Sternocleidomastoid (tissue), 1 donor: ENCODE results near the genes H1-5, H3C11 and ZSCAN16.

DNA sequence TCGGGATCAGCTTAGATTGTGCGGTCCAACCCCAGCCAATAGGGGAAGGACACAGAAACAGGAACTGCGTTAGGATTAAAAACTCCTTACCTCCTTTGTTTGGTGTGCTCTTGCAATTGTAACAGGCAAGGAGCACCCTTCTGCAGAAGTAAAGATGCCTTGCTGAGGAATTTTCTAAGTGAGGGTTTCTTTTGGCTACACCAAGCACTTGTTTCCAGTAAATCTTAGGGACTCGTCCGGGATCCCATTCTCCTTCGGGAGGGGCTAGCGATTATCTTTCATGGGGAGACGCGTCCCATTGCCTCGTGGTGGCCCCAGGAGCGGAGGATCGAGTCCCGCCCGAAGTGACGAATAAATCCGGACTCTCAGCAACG, 31.3 kb downstream of the H2AC12 start:
- PRO-cap, result no peak

DNA sequence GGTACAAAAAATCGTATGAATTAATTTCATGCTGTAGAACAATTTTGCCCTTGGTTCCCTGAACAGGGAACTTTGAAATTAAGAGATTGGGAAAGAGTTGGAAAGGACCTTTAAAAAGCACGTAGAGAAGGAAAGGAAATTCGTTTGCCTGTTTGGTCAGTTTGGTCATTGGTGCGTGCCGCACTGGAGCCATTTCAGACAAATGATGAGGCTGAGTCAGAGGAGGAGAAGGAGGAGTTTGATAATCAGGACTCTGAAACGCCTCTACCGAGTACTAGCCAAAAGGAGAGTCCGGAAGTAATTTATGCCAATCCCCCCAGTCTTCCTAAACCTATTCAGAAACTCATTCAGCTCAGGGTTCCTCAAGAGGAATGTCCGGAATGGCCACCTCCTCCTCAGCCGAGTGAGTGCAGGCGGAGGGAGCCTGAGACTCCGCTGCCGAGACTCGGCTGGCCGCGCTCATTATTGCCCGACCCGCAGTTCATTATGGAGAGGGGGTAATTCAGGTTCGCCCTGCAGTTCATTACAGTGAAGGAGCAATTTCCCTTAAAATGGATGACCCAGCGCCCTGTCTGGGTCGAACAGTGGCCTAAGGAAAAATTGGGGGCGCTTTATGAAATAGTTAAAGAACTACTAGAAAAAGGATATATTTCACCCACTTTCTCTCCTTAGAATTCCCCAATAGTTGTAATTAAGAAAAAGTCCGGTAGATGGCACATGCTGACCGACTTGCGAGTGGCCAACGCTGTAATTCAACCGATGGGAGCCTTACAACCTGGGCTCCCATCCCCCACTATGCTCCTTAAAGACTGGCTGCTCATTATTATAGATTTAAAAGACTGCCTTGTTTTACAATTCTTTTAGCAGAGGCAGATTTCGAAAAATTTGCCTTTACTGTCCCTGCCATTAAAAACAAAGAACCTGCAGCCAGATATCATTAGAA, 41.7 kb downstream of the H2AC12 start:
- PRO-cap, result bidirectional peak, plus-strand start at position 365 of the sequence, minus-strand start at position 195 of the sequence

DNA sequence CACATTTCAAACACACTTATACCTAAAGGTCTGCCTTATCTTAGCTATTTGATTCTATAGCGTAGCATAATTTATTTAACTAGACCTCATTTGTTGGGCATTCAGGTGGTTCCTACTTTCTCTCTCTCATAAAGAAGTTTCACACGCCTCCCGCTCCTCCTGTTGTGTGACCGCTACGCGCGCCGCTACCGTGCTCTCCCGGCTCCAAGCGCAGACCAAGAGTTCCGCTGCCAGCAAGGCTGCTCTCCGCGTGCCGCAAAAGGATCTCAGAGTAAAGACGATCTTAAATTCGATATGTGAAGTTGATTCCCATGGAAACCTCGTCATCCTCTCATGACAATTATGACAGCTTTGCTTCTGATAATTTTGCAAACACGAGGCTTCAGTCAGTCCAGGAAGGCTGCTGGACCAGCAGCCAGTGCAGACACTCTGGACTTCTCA, 20.4 kb downstream of the PRSS16 start:
- PRO-cap, result unidirectional peak, plus-strand start at position 242 of the sequence

DNA sequence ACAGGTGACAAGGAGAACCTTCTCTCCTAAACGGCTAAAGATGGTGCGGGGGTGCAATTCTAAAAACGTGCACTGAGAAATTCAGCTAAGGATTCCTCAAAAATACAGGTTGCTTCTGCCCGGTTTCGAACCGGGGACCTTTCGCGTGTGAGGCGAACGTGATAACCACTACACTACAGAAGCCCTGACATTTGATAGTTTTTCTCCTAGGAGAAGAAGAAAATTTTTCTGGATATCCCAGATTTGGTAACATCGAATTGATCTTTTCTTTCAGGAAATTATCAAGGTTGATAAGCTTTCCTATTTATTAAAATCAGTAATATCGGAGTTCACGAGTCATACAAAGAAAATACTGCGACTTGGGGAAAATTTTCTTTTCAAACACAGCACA, 31.9 kb downstream of the POM121L2 start:
- PRO-cap, result no peak

GRCh38 chr6:27287948-27288898, 23.9 kb downstream of the POM121L2 start:
- PRO-cap, result no peak

DNA sequence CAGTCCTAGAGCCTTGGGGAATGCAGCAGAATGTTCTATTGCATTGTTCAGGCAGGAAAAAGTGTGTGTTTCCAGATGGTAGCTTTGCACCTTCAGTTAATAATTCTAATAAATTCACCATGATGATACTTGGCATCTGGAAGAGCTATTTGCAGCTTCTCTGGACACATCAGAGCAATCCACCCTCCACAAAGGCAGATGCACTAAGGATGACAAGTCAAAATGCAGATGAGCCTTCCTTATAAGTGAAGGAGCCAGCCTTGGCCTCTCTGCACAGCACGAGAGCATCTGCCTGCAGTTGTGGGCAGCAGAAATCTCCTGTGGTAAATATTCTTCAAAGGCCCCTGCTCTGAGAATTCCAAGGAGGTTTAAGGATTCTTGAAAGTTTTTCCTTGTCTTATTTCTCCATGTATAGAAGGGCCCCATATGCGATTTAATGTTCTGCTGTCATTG, 6.9 kb upstream of the POM121L2 start:
- PRO-cap, result no peak

- PRO-cap, result no peak
Measured at GRCh38 chr6:27358925-27359635, 29.5 kb upstream of the ZNF391 start.

DNA sequence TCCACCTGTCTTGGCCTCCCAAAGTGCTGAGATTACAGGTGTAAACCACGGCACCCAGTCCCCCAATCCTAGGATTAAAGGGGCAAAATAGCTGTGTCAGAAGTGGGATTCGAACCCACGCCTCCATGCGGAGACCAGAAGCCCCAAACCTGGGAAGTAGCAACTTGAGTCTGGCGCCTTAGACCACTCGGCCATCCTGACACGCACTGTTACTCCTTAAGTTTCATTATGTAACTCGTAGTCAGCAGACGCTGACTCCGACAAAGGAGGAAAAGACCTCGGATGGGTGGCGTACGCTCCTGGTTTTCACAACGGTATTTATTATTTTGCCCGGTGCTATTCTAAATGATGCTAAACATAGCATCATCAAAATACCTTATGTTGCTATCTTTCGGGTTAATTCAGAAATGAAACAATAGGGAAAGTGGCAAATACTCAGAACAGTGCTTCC, 129.6 kb upstream of the ZNF184 start:
- PRO-cap, result unidirectional peak, minus-strand start at position 201 of the sequence

DNA sequence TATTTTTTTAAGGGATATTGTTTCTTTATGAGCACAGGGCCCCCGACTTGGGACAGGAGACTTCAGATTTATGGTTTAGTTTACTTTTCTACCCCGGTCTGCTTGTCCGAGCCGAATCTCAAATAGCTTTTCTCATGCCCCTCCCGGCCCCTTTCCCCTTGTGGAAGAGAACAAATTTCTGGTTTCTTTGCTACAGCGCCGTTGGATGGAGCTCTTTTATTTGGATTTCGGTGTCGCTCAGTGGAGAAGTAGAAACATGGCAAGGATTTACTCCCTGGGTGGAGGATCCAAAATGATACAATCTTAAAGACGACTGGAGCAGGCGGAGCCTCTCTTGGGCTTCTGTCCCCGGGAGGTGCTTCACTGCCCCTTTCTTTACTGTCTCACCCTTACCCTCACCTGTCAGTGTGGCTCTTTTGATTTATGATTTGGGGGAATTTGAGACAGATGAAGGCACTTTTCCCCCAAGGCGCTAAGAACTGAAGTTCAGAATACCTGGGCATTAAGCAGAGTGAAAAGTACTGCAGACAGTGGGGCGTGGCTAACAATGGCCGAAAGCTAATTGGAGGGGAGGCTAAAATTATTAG, 144.8 kb upstream of the ZNF184 start:
- PRO-cap, result no peak

GRCh38 chr6:27681057-27681303, 126.7 kb downstream of the H2BC13 start:
- PRO-cap, result no peak

DNA sequence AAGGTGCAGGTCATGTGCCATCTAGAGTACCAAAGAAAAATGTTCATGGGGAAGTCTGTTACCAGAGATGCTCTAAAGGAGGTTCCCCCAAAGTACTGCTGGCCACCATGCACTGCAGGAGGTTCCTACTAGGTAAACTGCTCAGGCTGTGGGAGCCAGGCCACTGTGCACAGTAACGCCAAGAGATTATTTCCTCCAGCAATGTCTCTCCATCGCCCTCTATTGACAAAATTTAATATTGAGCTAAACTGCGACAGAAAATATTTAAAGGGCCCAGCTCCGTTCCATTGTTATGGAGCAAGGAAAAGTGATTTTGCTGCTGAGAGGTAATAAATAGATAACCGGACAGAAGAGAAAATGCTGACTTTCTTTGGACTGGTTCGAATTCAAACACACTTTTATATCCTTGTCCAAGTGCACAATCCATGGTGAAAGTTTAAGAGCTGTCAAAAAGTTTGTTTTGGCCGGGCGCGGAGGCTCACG, 55.5 kb downstream of the H2BC13 start:
- PRO-cap, result no peak

DNA sequence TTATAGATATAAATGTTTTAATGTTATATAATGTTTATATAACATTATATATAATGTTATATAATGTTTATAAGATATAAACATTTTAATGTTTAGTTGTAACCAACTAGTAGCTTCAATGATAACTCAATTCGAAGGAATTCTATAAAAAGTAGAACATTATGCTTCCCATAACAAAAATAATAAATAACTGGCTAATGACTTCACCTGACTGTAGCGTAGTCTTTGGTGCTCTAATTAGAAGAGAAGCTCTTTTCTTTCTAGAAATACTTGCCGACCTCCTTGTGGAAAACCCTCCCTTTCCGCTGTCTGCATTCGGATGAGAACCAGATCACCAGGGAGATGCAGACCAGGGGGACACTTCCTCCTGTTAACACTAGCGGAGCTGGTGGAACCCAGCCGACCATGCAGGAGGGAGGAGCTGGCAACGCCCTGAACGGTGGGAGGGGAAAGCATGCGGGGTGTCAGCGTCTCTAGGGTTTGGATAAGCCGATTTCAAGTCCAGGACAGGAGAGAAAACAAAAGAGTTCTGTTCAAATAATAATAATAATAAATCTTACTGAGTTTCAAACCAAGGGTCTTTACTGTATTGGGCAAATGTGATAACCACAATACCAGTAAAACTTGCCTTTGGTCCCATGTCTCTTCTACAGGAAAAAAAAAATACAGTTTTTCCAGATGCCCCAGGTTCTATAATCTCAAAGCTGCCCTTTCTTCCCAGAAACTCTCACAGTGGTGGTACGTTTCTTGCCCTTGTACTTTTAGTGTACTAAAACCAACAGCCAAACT, 53.7 kb downstream of the H2BC13 start:
- PRO-cap, result no peak

GRCh38 chr6:27791078-27791786, 16.5 kb downstream of the H2BC13 start:
- PRO-cap, result no peak

GRCh38 chr6:27792746-27793419, 14.8 kb downstream of the H2BC13 start:
- PRO-cap, result no peak

DNA sequence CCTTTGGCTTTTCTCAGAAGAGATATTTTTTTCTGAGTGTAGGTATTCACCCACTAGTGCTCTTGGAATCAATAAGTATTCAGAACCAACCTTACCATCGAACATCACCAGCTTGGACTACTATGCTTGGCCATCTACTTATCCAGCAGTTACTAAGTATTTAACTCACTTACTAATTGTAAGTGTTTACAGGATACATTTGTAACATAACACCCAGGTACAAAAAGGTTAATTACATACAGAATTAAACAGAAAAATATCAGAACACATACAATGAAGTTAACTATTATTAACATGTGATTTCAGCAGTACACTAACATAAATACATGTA, 1.4 kb downstream of the H2AC14 start:
- PRO-cap, result no peak

DNA sequence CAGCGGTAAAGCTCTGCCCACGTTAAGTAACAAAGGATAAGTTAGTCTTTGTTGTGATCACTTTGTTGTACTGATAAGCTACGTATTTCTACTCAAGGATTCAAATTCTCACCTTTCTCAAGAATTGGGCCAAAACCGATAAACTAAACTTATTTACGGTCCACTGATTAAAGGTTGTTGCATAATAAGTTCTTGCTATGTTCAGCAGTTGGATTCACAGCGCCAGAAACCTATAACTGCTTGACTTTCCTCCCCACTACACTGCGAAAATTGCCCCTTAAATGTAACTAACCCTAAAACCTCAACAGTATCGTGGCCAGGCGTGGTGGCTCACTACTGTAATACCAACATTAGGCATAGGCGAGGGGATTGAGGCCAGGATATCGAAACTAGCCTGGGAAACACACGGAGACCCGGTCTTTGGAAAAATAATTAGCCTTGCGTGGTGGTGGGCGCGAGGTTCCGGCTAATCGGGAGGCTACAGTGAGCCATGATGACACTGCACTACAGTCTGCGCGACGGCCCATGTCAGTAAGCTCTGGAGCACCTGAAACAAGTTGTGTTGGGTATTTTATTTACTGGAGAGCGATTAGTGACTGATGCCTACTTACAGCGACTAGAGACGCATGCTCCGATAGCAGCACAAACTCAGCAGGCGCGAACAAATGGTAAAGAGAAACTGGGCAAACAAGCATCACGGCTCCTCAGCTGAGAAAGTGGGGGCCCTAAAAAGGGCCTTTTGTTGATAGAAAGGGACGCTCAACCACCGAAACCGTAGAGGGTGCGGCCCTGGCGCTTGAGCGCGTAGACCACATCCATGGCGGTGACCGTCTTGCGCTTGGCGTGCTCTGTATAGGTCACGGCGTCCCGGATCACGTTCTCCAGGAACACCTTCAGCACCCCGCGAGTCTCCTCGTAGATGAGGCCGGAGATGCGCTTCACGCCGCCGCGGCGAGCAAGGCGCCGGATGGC, 617 bp downstream of the H4C12 start:
- PRO-cap, result no peak

DNA sequence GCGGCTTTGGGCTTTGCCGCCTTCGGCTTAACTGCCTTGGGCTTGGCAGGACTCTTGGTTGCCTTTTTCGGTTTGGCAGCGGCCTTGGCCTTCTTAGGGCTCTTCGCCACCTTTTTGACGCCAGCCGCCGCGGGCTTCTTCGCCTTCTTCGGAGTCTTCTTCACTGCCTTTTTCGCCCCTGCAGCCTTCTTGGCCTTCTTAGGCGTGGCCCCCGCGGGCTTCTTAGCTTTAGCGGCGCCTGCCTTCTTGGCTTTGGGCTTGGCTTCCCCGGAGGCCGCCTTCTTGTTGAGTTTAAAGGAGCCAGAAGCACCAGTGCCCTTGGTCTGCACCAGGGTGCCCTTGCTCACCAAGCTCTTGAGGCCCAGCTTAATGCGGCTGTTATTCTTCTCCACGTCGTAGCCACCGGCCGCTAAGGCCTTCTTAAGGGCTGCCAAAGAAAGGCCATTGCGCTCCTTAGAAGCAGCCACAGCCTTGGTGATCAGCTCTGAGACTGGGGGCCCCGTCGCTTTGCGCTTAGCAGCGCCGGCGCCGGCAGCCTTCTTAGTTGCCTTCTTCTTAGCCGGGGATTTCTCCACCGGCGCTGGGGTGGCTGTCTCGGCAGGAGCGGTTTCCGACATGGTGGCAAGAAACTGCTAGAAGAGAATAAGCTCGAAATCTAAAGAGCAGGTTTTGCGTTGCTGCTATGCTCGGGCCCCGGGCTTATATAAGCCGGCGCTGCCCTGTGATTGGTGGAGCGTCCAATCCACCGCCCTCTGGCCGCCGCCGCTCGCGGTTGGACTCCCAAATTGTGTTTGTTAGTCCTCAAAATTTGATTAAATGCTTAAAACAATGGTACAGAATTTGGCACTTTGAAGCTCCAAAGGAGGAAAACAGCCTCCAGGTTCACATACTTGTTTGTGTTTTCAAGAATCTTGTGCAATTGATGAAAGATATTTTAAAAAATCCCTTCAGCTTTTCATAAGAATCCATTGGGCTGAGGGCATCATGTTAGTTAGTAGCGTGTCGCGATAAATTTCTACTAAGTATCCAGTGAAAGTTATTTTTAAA, at the start of gene H1-5:
Gene H1-5, minus strand, starts transcription at position 676 of the 1,047 bp plus-strand sequence.
- PRO-cap, result unidirectional peak, minus-strand start at position 601 of the sequence

GRCh38 chr6:27871709-27872618, at the start of gene H3C11:
Gene H3C11 (minus strand): TSS chr6:27872346.
- PRO-cap, result bidirectional peak, plus-strand start at chr6:27872475, minus-strand start at chr6:27872346

- PRO-cap, result unidirectional peak, plus-strand start at chr6:27894600
Measured at GRCh38 chr6:27894275-27894849, 1.1 kb downstream of the H2BC17 start.

DNA sequence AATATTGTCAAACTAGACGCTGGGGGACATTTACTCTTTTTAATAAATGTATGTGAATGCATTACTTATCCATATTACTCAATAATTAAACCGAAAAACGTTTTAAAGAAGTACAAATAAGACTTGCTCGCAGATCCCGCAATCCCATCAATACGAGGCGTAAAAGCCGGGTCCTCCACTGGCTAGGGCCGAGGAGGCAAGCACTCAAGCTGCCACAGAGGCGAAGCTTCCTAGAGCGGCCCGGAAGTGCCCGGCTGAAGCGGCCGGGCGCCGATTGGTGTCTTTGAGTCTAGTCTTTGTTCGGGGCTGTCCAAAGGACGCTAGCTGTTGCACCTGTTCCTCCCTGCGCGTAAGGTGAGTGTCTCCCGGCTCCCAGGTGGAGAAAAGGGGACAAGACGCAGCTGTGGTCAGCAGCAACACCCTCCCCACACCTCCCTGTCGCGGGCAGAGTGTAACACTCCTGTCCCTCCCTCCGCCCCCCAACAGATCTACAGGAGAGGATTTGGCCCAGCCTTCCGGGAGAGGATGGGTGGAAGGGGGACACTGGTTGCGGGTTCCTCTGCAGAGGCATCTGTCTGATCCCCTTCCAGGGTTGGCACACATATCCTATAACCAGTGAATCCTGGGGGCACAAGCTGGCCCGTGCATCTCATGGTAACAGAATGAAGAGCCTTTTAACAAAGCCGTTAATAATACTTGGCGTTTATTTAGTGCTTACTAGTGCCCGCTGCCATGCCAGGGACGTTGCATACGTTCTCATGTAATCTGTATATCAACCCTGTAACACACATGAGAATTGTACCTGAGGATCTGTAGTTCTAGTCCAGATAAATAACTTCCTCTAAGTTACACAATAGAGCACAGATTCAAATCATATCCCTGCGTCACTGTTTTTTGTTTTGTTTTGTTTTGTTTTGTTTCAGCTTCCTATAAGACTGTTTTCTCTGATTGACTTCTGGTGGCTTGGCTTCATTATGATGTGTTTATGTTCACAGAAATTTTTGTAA, at the start of gene ZSCAN16:
Gene ZSCAN16, plus strand, starts transcription at position 286 of the 1,007 bp plus-strand sequence.
- PRO-cap, result bidirectional peak, plus-strand start at position 299 of the sequence, minus-strand start at position 180 of the sequence